Measurements from ENCODE around the genes CYB5RL, ACOT11, MROH7 and PARS2.

DNA sequence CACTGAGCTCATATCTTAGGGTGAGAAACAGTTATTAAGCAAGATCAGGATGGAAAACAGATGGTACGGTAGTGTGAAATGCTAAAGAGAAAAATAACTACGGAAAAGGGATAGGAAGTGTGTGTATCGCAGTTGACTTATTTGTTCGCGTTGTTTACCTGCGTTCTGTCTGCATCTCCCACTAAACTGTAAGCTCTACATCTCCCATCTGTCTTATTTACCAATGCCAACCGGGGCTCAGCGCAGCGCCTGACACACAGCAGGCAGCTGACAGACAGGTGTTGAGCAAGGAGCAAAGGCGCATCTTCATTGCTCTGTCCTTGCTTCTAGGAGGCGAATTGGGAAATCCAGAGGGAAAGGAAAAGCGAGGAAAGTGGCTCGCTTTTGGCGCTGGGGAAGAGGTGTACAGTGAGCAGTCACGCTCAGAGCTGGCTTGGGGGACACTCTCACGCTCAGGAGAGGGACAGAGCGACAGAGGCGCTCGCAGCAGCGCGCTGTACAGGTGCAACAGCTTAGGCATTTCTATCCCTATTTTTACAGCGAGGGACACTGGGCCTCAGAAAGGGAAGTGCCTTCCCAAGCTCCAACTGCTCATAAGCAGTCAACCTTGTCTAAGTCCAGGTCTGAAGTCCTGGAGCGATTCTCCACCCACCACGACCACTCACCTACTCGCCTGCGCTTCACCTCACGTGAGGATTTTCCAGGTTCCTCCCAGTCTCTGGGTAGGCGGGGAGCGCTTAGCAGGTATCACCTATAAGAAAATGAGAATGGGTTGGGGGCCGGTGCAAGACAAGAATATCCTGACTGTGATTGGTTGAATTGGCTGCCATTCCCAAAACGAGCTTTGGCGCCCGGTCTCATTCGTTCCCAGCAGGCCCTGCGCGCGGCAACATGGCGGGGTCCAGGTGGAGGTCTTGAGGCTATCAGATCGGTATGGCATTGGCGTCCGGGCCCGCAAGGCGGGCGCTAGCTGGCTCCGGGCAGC is at the start of gene CYB5RL:
CYB5RL (minus strand) TSS at position 720 of the 985 bp plus-strand sequence.
- RRBS, result 2% methylated on average over 11 of the region's 45 CpGs

DNA sequence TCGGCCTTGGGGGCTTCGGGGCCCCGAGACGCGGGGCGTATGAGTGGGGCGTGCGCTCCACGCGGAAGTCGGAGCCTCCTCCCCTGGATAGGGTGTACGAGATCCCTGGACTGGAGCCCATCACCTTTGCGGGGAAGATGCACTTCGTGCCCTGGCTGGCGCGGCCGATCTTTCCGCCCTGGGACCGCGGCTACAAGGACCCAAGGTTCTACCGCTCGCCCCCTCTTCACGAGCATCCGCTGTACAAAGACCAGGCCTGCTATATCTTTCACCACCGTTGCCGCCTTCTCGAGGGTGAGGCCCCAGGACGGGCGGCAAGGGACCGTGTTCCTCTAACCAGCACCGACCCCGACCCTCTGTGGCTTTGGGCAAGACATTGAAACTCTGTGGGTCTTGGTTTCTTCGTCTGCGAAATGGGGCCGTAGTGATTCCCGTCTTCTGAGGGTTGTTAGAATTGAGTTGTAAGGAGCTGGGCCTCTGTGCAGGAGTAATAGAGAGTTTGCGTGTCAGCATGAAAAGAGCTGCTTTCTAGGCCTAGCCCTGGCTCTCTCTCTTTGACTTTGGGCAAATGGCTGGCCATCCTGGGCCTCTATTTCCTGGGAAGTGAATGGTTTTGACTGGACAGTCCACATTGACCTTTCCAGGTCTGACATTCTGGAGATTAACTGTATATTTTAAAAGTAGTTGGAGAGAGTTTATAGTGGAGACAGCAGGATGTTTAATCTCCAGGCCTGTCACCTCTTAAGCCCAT is 504 bp downstream of the MRPL37 start:
- RRBS, result no CpG with 5 or more reads among the region's 37 CpGs

- RRBS, result no CpG with 5 or more reads among the region's 23 CpGs
Observed at GRCh38 chr1:54219818-54220870, 20.2 kb downstream of the MRPL37 start.

GRCh38 chr1:54276648-54277770 is 77.0 kb downstream of the MRPL37 start:
- RRBS, result no CpG with 5 or more reads among the region's 12 CpGs

DNA sequence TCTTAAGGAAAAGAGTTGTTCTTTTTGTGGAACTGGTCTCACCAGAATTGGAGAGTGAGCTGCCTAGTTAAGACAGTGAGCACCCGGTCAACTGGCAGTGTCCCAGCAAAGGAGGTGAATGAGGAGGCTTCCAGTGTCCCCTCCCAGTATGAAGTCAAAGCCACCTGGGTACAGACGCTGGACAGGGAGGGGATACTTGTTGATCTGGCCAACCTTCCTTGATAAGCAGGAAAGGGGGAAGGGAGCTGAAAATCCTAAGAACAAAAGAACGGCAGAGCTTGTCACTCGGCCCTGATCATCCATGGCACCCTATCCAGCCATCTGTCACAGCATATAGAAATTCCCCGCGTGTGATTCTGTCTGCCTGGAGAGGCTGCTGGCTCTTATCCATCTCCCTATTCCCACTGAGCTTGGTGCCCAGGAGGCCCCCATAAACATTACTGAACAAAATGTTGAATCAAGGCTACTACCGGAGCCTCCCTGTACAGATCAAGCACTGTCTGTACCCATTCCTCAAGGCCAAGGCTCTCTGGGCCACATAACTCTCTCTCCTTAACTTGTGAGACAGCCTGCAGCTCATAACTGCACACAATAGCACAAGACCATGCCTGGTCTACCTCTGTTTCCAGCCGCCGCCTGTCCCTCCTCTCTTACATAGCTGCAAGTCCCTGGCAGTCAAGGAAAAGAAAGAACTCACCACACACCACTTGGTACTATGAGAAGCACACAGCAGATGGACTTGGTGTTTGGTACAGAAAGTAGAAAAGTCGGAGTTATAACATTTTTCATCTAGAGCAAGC is 114.9 kb downstream of the MRPL37 start:
- RRBS, result no CpG with 5 or more reads among the region's 10 CpGs

DNA sequence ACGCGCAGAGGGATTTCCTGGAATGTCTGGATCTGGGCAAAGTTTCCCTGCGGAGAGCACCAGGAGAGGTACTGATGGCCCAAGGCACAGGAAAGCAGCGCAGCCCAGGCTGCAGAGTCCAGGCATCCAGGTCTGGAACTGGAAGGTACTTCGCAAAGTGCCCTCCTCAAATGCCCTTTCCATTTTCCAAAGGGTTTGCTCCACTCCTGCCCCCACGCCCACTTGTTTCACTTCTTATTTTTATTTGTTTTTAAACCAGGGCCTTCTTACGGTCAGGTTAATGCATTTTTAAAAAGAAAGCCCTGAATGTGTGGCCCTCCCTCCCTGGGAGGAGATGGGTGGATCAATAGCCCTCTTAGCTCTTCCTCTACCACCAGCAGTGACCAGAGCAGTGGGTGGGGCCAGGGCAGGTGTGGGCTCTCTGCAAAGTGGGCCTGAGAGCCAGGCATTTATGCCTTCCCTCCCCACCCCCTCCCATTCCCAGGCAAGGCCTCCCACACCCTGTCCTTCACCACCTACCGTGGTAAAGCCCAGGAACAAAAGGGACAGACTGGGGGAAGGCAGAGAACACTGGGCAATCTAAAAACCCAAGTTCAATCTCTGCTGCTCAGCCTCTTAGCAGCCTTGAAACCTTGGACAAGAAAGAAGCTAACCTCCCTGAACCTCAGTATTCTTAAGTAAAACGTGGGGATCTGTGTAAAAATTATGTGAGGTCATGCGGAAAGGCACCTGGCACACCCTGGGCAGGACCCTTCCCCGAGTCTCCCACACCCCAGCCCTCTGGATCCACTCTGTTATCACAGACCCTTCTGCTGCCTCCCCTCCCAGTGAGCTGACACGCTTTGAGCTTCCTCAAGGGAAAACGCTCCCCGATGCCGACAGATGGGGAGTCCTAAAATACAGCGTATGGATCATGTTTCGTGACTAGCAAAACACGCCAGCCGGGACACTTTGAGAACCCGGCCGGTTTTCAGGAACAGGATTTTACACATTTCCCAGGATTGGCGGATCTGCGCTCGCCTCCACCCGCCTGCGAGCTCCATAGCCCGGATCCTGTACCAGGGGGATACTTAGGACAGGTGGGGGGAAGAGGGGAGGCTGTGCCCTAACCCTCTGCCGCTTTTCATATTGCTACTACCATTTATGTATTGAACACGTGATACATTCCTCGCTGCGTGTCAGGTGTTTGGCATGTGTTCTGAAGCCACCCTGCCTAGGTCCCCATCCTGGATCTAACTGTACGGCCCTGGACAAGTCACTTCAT is 142.5 kb downstream of the MRPL37 start:
- RRBS, result 85% methylated on average over 6 of the region's 32 CpGs

DNA sequence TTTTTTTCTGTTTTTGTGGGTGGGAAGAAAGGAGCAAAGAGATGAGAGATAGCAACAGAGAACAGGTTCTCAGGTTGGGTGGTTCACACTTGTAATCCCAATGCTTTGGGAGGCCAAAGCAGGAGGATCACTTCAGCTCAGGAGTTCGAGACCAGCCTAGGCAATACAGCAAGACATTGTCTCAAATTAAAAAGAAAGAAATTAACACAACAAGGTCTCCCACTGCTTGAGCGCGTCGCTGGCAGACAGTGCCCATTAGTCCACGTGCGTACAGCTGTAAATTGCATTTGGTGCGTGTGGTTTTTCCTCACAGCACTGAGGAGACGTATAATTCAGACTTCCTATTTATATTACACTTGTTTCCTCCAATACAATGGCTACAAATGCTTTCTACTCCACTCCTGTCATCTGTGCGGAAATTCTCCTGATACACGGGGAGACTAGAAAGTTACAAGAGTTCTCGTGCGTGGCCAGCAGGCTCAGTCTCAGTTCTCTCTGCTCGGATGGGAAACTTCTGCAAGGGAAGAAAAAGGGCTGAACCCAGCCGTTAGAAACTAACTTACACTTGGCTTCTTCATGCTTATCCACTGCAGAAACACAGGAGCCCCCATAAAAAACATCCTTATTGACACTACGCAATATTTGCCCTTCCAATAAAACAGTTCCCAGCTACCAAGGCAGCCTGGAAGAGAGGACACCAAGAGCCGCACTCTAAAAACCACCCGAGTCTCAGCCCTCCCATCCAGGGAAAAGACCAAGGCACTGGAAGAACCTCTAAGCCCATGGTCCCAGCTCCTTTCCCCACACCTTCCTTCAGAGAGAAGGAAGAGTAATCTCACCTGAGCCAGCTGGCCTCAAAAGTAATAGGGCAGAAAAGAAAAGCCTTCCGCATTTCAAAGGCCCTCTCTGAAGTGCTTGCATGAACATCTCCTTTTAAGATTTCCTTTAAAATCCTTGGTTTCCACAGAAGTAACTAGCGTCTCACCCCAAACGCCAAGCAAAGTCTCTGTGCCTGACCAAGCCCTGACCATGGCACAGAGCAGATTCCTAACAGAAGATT is 145.0 kb downstream of the MRPL37 start:
- RRBS, result no CpG with 5 or more reads among the region's 20 CpGs

DNA sequence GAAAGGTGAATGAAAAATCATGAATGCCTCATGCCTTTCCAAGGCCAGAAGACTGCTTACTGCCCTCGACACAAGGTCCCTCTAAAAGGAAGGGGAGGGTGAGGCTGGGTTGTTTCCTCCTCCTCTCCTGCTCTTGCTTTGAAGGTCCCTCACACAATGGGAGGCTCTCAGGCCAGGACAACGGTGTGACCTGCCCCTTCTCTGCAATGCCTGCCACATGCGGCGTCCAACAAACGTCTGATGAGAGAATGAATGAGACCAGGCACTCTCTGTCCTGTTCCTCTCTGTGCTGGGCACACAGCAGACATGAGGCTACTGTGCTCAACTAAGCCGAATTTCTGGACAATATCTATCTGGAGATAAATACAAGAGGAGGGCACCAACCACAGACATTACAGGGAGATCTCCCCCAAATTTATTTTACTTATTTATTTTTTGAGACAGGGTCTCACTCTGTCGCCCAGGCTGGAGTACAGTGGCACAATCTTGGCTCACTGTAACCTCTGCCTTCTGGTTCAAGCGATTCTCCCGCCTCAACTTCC is 155.0 kb downstream of the MRPL37 start:
- RRBS, result no CpG with 5 or more reads among the region's 9 CpGs

GRCh38 chr1:54362857-54363286 is 162.9 kb downstream of the MRPL37 start:
- RRBS, result no CpG with 5 or more reads among the region's 4 CpGs

GRCh38 chr1:54378143-54379284 is 169.5 kb upstream of the ACOT11 start:
- RRBS, result no CpG with 5 or more reads among the region's 29 CpGs

DNA sequence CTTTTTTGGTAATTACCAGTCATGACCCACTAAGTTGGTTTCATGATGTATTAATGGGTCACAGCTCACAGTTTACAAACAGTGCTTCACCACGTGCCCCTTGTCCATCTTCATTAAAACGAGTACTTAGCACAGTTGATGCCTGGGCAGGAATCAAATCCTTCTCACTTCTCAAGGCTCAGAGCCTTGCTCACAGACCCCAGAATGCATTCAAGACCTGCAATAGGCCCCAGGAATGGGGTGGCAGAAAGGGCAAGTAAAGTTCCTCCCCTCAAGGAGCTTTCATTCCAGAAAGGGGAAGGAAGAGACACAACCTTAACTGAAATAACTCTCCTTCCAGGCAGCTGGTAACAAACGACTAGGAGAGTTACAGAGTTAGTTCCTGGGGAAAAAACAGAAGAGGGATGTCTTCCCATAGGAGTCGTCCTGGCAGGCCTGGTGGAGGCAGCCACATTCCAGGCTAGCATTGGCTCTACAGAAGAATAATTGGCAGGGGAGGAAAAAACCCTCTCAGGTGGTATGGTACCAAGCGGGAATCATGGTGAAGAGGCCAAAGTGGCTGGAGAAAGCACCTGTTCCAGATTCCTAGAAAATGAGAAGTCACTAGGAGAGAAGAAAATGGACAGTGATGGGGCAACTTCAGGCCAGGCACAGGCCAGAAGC is 155.4 kb upstream of the ACOT11 start:
- RRBS, result no CpG with 5 or more reads among the region's 5 CpGs

DNA sequence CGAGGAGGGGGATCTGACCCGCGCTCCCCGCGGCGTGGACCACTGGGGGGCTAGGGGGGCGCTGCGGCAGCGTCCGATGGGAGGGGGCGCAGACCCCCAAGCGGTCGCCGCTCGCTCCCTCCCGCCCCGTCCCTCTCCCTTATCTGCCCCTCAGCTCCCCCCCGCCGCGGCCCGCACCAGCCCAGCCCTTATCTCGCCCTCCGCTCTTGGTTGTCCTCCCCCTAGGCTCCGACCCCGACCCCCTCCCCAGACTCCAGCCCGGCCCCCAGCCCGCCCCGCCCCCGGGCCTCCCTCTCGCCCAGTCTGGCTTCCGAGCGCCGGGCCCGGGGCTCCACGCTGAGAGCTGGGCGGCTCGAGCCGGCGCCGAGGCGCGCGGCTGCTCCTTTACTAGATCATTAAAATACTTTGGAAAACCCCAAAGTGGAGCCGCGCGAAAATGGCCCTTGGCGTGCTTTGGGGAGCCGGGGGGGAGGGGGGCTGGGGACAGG is 141.3 kb upstream of the ACOT11 start:
- RRBS, result 0% methylated on average over 10 of the region's 48 CpGs

GRCh38 chr1:54408278-54408600 is 139.8 kb upstream of the ACOT11 start:
- RRBS, result no CpG with 5 or more reads among the region's 3 CpGs

GRCh38 chr1:54464268-54465016 is 83.6 kb upstream of the ACOT11 start:
- RRBS, result no CpG with 5 or more reads among the region's 11 CpGs

GRCh38 chr1:54542865-54543530 is 5.0 kb upstream of the ACOT11 start:
- RRBS, result 2% methylated on average over 5 of the region's 13 CpGs

GRCh38 chr1:54547203-54548671 is at the start of gene ACOT11:
Gene ACOT11, plus strand, starts transcription at chr1:54548228.
- RRBS, result no CpG with 5 or more reads among the region's 35 CpGs

DNA sequence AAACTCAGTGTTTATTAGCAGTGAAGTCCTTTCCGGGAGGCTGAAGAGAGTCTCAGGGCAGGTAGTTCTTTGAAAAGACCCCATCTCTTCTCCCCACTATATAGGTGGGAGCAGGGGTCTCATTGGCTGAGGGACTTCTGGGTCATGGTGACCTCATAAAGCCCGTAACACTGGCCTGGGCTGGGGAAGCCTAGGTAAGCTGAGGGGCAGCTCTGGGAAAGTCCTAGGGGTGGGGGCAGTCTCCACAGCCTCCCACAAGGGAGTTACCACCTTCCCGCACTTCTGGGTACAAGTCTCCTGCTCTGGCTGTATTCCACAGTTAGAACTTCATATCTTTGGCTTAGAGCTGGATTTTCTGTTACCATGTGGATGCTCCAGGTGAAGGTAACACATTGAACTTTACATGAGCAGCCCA is at the start of gene MROH7:
MROH7 (plus strand) TSS at position 202 of the 415 bp plus-strand sequence.
- RRBS, result no CpG with 5 or more reads among the region's 3 CpGs

DNA sequence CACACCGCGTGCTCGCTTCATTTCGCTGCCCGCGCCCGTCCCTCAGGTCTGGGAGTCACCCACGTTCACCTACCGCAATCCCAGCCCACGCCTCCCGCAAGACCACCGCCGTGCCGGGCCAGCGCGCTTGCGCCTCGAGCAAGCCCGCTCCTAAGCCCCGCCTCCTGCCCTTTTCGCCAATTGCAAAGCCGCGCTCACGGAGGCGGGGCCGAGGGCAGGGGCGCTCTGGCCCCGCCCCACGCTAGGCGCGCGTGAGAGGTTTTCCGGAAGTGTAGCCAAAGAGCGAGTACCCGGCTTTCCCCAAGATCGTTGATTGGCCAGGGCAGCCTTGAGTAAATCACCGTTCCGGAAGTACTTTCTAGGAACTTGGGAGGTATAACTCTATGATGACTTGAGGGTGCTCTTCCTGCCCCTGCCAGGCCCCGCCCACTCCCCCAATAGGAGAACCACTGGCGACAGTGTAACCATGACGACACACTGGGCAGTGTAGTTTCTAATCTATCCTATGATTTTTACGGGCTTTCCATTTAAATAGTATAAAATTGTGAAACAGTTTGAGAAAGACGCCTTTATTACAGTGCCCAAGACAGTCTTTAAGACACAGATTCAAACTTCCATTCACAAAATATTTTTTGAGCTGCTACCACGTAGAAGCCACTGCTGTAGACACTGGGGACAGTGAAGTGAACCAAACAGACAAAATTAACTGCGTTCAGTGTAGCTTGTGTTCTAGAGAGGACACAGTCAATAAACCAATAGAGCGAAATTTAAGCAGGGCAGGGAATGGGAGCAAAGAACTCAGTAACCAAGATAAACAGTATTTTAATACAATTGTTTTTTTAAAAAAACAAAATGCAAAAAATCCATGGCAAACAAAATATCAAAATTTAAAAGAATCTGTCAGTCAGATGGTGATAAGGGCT is at the start of gene PARS2:
PARS2 (minus strand) TSS at position 136 of the 923 bp plus-strand sequence.
- RRBS, result no CpG with 5 or more reads among the region's 46 CpGs

DNA sequence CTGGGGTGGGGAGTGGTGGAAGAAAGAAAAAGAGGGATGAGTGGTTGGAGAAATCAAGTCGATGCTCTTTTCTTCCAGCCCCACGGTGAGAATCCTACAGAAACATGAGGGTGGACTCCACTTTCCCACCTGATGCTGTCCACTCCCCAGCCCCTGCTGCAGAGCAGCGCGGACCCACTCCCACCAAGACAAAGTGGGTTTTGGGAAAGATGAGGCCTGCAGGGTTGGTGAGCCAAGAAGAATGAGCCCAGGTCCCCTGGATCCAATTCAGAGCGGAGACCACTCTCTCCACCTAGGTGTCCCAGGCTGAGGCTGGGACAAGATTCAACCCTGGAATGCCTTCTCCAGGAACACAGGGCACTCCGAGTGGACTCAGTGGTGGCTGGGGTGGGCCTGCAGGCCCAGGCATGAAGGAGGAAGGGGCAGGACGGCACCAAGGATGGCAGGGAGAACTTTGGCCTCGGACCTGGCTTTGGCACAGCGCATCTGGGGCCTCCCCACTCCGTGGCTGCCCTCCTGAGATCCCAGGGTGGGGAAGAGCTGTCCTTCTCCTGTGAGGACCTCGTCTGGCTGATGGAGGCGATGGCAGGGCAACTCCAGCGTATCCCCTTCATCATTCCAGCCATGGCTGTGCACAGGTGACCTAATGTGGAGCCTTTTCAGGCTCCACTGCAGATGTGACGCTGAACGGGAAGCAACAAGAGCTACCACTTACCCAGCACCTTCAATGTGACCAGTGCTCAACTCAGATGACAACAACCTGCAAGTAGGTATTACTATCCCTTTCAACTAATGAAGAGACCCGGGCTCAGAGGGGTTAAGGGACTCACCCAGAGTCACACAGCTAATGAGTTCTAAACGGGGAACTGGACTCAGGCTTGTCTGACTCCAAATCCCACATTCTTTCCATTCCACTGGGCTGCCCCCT is 35.6 kb downstream of the DHCR24 start:
- RRBS, result no CpG with 5 or more reads among the region's 17 CpGs

DNA sequence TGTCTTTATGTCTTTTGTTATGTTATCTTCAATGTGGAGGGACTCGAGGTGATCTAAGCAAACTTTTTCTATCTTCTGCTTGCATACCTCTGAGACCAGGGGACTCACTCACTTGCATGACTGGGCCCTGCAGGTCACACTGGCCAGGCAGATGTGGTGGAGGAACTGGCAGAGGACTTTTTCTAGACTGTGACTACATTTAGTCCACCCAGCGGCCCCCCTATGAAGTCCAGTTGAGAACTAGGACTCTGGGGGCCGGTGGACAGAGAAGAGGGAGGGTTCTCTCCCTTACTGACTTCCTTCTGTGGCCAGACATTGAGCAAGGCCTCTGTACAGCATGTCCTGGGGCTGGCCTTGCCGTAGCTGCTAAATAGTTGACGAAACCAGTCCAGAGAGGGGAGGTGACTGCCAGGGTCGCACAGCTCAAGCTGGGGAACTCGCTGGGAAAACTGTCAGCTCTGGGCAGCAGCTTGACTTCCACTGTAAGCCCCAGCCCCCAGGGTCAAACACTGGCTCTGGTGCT is 13.8 kb downstream of the PCSK9 start:
- RRBS, result no CpG with 5 or more reads among the region's 7 CpGs